Umbilical cord (tissue), 2 donors: ENCODE data around the genes TMEM215 and AQP7.

DNA sequence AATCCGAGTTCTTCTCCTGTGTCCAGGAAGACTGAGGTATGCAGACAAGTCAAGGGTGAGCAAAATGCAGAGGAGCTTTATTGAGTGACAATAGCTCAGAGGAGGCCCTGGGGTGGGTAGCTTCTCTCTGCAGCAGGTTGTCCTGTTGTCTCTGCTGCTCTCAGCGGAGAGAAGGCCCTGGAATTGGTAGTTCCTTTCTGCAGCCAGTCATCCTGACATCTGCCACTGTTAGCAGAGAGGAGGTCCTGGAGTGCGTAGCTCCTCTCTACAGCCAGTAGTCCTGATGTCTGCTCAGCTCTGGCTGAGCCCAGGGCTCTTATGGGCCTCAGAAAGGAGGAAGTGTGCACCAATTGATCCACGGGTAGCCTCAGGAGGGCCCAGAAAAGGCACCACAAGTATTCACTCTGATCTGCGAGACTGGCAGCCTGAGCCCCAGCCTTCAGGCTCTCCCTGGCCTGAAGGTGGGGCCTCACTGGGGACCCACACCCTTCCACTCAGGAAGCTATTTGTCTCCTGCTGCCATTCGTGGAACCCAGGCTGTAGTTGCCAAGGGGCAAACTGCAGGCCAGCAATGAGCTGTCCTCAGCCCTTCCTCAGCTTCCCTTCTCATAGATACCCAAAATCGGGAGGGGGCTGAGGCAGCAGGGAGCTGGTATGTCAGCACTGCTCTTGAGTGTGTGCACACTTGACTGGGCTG lies 1049.6 kb upstream of the ACO1 start:
- RAMPAGE, long total RNA, result no peak

GRCh38 chr9:32384780-32385158 lies 326 bp downstream of the ACO1 start:
- RAMPAGE, long total RNA, result no peak

GRCh38 chr9:32783152-32784122 lies at the start of gene TMEM215:
Gene TMEM215, plus strand, starts transcription at chr9:32783540.
- RAMPAGE, long total RNA, result no peak

DNA sequence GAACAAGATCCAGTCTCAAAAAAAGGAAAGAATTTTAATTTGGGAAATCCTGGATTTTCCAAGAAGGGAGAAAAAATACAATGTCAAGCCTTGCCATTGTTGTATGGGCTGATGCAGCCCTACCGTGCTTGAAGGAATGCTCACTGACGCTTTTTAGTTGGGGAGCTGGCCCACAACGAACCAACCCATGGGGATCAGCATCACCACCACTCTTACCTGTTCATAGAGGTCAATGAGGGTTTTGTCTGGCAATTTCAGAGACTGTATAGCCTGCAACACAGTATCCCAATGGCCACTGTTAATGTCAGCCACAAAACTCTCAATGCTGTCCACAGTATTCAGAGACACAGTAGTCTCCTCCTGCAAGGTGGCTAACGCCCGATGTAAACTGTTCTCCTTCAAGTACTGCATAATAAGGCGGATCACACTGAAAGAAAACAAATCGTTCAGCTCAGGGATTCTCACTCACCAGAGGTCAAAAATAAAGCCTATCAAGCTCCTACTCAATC lies 3.0 kb downstream of the SMU1 start:
- RAMPAGE, long total RNA, result no peak

GRCh38 chr9:33081019-33081746 lies 4.7 kb upstream of the SMU1 start:
- RAMPAGE, long total RNA, result no peak

GRCh38 chr9:33125681-33126696 lies 41.1 kb downstream of the B4GALT1 start:
- RAMPAGE, long total RNA, result no peak

DNA sequence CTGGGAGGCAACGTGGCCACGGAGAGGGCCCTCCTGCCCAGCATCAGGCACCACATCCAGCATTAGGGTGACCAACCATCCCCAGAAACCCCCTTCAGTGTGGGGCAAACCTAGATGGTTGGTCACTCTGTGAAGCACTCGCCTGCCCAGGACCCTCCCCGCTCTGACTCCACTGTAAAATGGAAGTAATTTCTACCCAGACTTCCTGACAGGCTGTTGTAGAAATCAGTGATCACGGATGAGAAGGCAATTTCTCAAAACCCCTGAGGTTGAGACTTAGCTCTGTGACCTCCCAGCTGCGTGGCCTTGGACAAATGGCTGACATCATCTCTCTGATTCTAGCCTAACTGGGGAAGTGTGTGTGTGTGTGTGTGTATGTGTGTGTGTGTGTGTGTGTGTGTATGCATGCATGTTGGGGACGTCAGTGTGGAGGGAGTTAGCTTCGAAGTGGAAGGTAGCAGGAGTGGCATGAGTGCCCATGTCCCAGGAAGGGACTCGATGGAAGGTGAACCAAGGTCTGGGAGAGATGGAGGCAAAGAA lies 31.5 kb downstream of the B4GALT1 start:
- RAMPAGE, long total RNA, result no peak

DNA sequence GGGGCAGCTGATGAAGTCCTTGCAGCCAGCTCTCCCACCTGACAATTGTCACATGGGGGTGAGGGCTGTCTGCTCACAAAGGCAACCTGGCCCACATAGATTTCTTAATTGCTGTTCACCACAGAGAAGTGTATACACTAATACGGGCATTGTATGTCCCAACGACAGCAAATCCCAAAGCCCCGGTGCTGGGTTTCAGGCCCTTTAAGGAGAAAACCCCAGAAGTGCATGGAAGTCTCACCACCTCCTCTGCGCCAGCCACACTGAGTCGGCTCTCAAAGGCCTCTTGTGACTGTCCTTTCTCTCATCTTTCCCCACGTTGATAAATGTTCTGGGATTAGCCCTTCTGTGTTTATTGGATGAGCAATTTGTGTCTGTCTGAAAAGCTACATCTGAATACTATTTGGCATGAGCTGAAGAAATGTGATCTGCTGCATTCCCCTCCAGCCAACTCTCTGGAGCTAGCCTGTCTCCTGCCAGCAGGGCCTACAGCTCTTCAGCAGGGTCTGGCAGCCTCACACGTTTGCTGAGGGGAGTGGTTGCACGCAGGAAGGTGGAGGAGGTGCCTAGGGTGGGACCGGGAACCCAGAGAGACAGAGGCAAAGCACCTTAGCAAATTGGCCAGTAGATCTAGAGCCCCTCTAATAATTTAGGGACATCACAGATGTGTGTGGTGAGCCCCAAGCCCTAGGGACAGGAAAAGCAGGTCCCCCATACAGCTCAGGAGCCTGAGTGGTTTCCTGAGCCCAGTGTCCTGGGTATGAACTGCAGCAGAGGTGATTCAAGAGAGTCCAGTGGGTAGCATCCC lies 20.4 kb upstream of the B4GALT1 start:
- RAMPAGE, long total RNA, result no peak

DNA sequence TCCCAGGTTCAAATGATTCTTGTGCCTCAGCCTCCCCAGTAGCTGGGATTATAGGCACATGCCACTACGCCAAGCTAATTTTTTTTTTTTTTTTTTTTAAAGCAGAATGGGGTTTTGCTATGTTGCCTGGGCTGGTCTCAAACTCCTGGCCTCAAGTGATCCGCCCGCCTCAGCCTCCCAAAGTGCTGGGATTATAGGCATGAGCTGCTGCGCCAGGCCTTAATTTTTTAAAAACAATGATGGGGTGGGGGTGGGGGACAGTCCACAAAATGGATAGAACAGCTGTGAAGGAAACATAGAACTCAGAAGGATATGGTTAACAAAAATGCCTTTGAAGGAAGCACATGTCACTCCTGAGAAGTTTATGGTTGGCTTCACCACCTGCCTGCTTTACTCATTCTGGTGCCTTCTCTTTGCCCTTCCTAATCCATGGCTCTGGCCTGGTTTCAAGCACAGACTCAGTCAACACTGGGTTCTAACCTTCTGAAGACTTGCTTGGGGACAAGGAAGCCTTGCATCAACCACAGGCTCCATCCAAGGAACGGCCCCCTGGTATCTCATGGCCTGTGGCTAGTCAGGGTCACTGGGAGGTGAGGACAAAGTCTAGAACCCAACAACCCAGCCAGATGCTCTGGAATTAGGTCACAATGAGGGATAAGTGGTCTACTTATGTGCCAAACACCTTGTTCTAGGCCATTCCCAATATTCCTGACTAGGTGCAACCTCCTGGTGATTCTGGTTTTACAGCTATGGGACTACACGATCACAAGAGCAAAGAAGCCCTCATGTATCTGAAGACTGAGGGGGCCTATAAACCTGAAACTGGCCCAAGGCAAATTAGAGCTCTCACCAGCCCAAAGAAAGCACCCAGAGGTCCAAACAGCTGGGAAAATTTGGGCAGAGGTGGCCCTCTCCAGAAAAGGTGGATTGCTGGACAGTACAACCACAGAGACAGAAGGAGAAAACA lies 10.2 kb downstream of the BAG1 start:
- RAMPAGE, long total RNA, result no peak

DNA sequence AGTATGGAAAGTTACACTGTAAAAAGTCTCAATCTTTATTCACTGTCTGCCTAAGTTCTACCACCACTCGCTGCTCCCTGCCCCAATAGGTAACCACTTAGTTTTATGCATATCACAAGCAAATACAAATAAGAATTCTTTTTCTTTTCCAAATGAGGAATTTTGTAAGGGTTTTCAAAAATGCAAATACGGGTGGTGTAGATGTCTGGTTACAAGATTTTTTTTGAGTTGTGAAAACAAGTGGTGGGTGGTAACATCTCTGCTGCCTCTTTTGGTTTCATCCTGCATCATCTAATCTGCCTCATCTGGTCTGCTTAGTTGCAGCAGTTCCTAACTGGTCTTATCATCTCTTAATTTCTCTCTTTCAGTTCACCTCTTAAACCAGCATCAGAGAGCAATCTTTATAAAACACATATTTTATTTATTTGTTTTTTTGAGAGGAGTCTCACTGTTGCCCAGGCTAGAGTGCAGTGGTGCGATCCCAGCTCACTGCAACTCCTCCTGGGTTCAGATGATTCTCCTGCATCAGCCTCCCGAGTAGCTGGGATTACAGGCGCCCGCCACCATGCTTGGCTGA lies 5.3 kb downstream of the NFX1 start:
- RAMPAGE, long total RNA, result no peak

- RAMPAGE, long total RNA, result no peak
Observed at GRCh38 chr9:33402249-33402974, at the start of gene AQP7. Gene AQP7, minus strand, starts transcription at chr9:33402568.

GRCh38 chr9:33523367-33523883 lies 626 bp upstream of the ANKRD18B start:
- RAMPAGE, long total RNA, result no peak

DNA sequence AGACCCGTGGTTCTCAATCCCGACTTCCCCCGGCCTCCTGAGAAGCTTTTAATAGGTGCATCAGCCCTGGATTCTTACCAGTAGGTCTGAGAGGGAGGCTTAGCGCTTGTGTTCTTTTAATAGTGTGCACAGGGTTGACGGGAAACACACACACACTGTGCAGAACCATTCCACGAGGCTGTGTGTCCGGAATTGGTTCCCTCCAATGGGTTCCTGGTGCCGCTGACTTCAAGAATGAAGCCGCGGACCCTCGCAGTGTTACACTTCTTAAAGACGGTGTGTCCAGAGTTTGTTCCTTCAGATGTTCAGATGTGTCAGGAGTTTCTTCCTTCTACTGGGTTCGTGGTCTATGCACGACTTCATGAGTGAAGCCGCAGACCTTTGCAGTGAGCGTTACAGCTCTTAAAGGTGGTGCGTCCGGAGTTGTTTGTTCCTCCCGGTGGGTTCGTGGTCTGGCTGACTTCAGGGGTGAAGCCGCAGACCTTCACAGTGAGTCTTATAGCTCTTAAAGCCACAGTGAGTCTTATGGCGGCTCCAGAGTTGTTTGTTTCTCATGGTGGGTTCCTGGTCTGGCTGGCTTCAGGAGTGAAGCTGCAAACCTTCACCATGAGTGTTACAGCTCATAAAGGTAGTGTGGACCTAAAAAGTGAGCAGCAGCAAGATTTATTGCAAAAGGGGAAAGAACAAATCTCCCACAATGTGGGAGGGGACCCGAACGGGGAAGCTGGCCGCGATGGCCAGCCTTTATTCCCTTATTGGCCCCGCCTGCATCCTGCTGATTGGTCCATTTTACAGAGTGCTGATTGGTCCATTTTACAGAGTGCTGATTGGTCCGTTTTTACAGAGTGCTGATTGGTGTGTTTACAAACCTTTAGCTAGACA lies 46.4 kb upstream of the PRSS3 start:
- RAMPAGE, long total RNA, result no peak

- RAMPAGE, long total RNA, result no peak
Observed at GRCh38 chr9:33751408-33752714, 43.5 kb upstream of the PRSS3 start.

- RAMPAGE, long total RNA, result no peak
Observed at GRCh38 chr9:33785831-33786695, 9.3 kb upstream of the PRSS3 start.

DNA sequence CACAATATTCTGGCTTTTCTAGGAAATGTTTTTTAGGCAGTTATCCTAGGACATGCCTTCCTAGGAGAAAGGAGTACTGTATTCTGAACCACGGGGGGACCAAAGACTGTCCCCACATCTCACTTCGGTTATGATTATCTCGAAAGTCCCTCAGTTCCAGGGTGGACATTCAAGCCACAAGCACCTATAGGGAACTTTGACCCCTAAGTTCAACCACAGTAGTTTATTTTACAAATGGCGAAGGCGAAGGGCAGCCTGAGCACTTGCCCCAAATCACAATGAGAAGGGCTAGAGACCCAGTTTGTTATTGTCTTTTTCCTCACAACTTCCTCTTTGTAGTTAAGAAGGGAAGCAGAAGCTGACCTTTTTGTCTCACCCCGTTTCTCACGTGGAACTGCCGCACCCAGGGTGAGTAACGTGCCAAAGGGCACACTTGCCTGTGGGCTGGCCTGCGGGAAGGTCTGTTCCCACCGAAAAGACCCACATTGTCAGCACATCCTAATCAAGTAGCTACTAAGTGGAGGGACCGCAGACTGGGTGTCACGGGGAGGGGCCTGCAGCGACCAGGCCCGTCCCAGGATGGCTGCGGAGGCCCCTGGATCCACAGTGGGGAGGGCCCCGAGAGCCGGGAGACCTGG lies 659 bp upstream of the UBE2R2 start:
- RAMPAGE, long total RNA, result no peak

- RAMPAGE, long total RNA, result no peak
Observed at GRCh38 chr9:33932013-33932636, 115.2 kb downstream of the UBE2R2 start.

DNA sequence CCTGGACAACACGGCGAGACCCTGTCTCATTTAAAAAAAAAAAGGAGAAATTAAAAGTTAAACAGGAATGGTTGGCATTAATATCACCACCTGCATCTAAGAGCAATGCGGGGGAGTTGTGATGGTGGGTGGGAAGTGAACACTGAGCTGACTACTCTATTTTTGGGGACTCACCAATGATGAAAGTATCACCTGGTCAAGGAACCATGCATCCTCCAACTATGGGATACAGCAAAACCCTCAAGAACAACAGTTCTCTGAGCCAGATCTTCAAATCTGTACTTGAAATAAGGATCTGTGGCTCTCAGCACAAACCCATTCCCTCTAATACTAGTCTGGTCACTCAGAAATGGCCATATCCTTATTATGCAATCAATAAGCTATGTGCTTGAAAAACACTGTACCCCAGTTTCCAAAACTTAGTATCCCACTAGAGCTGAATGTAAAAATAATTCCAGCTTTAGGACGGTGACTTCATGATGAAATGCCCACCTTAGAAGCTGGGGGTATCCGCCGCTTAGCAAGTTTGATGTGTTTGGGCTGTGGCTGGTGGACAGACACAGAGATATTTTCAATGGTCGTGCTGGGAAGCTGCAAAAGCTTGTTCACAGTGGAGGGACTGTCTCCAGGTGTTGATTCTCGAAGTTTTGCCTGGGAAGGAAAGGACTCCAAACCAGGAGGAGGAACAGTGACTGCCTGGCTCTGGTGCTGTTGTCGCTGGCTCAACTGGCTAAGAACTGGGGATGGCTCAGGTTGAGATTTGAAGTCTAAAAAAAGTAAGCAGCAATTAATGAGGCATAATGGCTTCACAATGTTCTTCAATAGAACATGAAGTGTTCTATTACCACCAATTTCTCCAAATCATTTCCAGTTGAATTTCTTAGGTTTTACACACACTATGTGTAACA lies 104.6 kb downstream of the UBAP2 start:
- RAMPAGE, long total RNA, result no peak

- RAMPAGE, long total RNA, result no peak
Observed at GRCh38 chr9:34072435-34072940, 23.8 kb upstream of the UBAP2 start.

- RAMPAGE, long total RNA, result no peak
Observed at GRCh38 chr9:34086959-34087507, 38.3 kb upstream of the UBAP2 start.